Left ventricle myocardium (tissue), 1 donor: Measurements from ENCODE around the genes NKAPL, ZSCAN26 and OR2I1P.

GRCh38 chr6:27834805-27835316 lies 3.3 kb downstream of the H2AC15 start:
- PRO-cap, result no peak

GRCh38 chr6:27889343-27889571 lies 1.4 kb downstream of the H3C12 start:
- PRO-cap, result no peak

DNA sequence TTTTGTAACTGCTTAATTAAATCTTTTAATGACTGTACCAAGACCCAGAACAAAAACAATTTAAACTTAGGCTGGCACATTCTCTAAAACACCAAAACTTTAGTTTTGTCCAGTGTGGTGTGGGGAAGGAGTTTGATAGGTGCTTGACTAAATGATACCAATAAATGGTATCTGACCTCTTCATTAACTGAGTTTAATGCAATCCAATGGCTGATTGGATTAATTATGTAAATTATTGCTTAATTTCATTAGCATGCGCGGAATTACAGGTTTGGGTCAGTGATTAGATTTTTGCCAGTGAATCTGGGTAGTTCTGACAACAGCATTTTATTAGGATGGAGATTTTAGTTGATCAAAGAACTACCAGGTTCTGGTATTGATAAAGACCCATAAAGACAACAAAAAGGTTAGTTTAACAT lies 825 bp upstream of the H3C12 start:
- PRO-cap, result no peak

GRCh38 chr6:27942903-27943551 lies 14.0 kb upstream of the OR2B6 start:
- PRO-cap, result no peak

DNA sequence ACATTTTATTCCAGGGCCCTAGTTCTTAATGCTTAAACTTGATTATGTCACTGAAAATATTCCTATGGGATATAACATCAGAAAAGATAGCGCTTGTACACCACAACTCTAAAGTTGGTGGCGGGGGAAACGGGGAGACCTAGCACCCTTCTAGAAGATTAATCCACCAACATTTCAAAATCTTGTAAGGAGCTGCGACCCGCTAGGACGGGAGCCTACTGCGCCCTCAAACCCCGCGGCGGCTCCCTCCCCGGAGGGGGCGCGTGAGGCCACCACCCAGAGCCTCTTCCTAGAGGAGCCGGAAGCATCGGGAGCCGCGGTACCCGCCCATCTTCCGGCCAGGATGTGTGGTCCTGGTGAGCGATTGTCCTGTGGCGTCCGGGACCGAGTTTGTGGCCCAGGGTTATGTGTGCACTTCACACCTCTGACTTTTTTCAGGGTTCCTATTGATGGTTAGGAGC lies 10.5 kb downstream of the ZNF165 start:
- PRO-cap, result bidirectional peak, plus-strand start at position 330 of the sequence, minus-strand start at position 228 of the sequence

DNA sequence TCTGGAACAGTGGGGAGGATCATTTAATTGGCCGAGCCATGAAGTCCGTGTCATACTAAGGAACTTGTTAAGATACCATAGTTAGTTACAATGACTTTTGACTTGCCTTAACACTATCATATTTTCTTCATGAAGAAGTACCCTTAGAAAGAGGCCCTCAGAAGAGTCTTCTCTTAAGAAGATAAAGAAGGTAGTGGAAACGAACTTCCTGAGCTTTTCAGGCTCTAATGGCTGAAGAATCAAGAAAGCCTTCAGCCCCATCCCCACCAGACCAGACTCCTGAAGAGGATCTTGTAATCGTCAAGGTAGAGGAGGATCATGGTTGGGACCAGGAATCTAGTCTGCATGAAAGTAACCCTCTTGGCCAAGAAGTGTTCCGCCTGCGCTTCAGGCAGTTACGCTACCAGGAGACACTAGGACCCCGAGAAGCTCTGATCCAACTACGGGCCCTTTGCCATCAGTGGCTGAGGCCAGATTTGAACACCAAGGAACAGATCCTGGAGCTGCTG lies 6.6 kb downstream of the ZKSCAN8 start:
- PRO-cap, result no peak

- PRO-cap, result bidirectional peak, plus-strand start at chr6:28161784, minus-strand start at chr6:28161722
These were observed 19.7 kb downstream of the ZKSCAN8 start for GRCh38 chr6:28161109-28162097.

- PRO-cap, result no peak
These were observed 4.5 kb upstream of the ZSCAN9 start for GRCh38 chr6:28220463-28221123.

GRCh38 chr6:28258861-28259481 lies at the start of gene NKAPL:
Gene NKAPL, plus strand, starts transcription at chr6:28259297.
- PRO-cap, result bidirectional peak, plus-strand start at chr6:28259317, minus-strand start at chr6:28259252

GRCh38 chr6:28266824-28267847 lies at the start of gene ZSCAN26:
Gene ZSCAN26, plus strand, starts transcription at chr6:28267143.
- PRO-cap, result bidirectional peak, plus-strand start at chr6:28267143, minus-strand start at chr6:28267068; bidirectional peak, plus-strand start at chr6:28267343, minus-strand start at chr6:28267255

GRCh38 chr6:28334991-28335626 lies 839 bp downstream of the ZSCAN31 start:
- PRO-cap, result bidirectional peak, plus-strand start at chr6:28335754, minus-strand start at chr6:28335497

DNA sequence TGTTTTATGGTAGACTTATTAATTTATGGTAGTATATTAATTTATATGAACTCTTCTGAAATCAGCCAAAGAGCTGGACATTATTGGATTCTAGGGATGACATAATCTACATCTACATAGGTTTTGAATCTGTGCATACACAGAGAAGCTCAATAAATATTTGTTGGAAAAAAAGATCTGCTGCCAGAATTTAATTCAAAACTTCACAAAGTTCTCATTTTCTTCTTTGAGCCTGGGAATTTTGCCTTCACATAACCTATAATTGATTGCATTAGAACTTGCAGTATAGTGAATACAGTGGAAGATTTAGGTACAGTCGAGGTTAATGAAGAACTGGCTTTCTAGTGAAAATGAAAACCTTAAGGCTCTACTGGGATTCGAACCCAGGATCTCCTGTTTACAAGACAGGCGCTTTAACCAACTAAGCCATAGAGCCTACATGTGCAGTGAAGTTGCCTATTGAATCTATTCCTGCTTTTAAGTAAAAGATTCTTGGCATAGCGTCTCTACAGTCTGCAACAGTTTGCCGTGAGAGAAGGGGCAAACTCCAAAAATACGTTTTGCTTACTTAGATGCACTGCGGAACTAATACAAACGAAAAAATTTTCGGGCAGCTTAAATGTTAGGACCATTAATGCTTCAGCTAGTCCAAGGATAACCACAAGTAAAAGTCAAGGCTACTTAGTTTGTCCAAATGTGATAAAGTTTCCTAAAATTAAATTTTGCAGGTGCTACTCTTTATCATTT lies 31.1 kb upstream of the ZSCAN23 start:
- PRO-cap, result no peak

DNA sequence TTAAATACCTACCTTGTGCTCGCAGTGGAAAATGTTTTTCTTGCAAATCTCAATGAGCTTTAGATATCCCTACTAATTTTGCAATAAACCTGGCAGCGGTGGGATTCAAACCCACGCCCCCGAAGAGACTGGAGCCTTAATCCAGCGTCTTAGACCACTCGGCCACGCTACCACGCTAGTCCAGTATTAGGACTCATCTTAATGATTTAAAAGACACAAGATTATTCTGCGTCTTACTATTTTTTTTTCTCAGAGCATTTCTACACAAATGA lies 35.2 kb upstream of the ZSCAN23 start:
- PRO-cap, result no peak

GRCh38 chr6:28597341-28598374 lies 10.6 kb upstream of the SCAND3 start:
- PRO-cap, result no peak

GRCh38 chr6:28635222-28636287 lies 48.5 kb upstream of the SCAND3 start:
- PRO-cap, result no peak

GRCh38 chr6:28802362-28803158 lies 121.2 kb downstream of the TRIM27 start:
- PRO-cap, result no peak

DNA sequence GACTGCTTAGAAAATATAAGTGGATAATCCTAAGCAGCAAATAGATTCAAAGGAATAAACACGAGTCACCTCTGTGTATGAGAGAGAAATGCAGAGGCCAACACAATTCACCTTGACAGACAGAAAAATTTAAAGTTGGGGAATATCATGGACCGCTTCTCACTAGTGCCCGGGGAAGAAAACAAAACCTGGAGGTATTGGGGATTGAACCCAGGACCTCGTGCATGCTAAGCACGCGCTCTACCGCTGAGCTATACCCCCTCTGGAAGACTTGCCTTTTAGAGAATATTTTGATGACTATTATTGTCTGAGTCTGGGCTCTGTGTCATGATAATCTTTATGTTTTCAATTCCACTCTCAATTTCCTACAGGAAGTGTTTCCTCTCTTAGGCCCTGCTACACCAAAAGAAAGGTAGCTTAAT lies 111.9 kb downstream of the TRIM27 start:
- PRO-cap, result no peak

DNA sequence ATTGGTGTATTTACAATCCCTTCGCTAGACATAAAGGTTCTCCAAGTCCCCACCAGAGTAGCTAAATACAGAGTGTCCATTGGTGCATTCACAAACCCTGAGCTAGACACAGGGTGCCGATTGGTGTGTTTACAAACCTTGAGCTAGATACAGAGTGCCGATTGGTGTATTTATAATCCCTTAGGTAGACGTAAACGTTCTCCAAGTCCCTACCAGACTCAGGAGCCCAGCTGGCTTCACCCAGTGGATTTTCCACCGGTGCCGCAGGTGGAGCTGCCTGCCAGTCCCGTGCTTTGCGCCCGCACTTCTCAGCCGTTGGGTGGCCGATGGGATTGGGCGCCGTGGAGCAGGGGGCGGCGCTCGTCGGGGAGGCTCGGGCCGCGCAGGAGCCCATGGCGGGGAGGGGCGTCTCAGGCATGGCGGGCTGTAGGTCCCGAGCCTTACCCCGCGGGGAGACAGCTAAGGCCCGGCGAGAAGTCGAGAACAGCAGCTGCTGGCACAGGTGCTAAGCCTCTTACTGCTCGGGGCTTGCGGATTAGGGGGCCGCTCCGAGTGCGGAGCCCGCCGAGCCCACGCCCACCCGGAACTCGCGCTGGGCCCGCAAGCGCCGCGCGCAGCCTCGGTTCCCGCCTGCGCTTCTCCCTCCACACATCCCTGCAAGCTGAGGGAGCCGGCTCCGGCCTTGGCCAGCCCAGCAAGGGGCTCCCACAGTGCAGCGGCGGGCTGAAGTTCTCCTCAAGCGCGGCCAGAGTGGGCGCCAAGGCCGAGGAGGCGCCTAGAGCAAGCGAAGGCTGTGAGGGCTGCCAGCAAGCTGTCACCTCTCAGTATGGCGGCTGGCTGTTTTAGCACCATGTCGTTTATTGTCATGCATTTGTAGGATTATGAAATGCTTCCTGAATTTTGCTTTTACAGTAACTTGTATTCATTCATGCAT lies 57.3 kb downstream of the TRIM27 start:
- PRO-cap, result bidirectional peak, plus-strand start at position 401 of the sequence, minus-strand start at position 307 of the sequence

DNA sequence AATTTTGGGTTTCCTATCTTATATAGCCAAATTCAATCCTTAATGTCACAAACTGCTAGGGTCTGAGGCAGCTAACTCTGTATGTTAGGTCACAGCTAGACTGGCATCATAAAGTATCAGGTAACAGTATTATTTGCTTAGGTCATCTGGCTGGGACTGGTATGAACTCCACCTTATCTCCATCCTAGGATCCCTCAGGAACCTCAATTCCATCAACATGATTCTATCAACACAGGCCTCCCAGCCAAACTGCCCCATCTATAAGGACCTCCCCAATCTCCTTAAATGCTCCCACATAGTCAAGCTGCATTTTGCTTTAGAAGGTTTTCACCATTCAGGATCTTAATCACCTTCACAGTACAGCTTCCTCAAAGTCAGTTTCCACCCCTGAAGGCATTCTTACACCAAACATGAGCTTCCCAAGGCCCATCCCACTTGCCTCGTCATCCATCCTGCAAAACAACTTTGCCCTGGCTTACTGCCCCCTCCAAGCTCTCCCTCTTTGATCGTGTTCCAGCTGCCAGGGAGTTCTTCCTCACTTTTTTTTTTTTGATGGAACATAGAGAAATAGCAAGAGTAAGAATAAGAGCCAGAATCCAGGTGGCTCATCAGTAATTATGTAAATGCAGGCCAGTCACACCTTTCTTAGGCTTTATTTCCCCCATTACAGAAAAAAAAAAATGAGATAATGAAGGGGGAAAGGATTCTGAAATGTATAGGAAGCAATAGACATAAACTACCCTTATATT lies 12.9 kb downstream of the TRIM27 start:
- PRO-cap, result no peak

- PRO-cap, result no peak
These were observed at the start of gene OR2I1P for GRCh38 chr6:29550014-29550624. Gene OR2I1P, plus strand, starts transcription at chr6:29550407.